ENCODE data around the genes ELP6, SMARCC1, MAP4 and TMEM89.

- PRO-cap = bidirectional peak, plus-strand start at chr3:47513513, minus-strand start at chr3:47513395; bidirectional peak, plus-strand start at chr3:47513777, minus-strand start at chr3:47513709
- RAMPAGE, long total RNA, 2 experiments = start-site peak on the minus strand in 2 of 2 experiments, at chr3:47513302-47513712 at its widest, 5 to 16 reads per replicate
These were observed at the start of gene ELP6 for GRCh38 chr3:47513137-47514144. ELP6 (minus strand) TSS chr3:47513712.

DNA sequence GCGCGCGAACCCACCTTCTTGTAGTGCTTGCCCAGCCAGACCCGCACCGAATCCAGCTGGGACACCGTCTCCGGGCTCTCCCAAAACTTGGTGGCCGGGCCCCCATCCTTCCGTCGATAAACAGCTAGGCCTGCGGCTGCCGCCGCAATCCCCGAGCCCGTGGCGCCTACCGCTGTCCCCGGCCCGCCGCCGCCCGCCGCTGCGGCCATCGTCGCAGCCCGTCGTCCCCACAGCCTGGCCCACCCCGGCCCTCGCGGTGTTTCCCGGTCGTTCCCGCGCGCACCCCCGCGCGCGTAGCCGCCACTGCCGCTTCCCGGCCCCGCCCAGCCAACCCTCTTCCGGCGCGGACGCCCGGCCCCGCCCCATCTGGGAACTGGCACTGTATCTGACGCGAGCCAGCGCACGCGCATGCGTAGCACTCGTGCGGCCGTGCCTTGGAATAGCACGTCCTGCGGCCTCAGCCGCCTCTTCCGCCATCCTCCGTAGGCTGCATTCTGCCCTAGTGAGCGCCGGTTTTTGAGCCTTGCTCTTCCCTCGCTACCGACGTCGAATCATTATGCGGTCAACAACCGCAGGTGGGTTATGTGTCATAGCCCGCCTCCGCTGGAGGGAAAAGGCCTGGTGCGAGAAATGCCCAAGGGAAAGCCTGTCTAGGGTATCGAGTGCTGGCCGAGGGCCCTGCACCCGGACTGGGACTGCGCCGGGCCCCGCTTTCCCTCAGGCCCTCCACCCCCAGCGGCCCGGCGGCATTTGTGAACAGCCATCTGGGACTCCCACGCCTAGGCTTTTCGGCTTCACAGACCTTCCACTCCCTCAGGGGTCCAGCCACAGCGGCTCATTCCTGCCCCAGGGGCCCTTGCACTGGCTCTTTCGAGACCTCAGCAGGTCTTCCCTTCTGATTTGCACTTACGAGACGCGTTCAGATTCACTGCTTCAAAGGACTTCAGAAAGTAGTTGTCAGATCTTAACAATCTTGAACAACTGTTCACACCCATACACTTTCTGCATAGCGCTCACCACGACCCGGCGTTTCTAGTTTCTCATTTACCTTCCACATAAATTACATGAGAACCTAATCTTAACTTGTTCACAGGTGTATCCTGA, at the start of gene SMARCC1:
Gene SMARCC1, minus strand, starts transcription at position 305 of the 1,104 bp plus-strand sequence.
- PRO-cap = bidirectional peak, plus-strand start at position 418 of the sequence, minus-strand start at position 295 of the sequence
- RAMPAGE, long total RNA, 2 experiments = no peak in any of the 2 experiments

DNA sequence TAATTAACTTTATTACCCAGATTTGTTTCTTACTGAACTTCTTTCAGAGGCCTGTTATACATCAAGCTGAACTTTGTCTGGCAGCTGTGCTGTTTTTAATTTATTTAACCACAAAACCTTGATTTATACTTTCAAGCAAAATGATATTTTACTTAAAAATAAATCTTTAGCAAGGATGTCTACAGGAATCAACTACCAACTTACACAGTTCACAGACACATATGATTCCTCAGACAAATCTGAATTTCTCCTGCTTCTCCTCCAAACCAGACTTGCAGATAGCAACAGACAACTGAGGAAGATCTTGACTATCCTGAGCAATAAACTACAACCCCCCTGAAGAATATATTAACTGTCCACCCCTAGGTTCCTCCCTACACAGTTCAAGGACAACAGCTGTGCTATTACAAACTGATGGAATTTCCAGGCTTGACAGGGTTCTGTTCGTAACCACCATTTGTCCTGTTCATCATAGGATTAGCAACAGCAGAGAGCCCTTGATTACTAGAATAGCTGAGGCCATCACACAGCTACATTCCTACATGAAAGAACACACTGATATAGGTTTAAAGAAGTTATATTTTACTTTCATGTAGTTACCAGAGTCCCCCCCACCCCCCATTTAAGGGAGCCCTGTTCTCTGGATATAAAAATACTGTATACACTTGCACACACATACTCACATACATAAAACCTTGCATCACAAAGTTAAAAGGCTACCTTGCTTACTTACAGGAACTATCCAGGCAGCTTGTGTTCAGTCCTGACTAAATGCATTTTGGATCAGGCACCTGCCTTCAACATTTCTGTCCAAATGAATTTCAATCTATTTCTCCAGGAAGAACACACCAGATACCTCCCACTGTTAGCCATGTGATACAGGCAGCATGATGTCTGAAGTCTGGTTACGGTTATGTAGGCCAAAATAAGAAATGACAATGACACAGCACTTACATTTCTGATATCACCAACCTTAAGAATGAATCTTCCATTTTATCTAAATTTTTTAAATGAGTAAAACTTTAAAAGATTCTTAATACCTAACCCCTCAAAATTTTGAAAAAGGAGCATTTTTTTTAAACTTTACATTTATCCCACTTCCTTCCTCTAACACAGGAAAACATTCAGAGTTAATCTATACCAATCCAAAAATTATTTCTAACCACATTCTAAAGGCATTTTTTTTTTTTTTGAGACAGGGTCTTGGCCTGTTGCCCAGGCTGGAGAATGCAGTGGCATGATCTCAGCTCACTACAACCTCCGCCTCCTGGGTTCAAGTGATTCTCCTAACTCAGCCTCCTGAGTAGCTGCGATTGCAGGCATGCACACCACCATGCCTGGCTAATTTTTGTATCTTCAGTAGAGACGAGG, at the start of gene MAP4:
Gene MAP4, minus strand, starts transcription at position 816 of the 1,371 bp plus-strand sequence.
- PRO-cap = no peak
- RAMPAGE, long total RNA, 2 experiments = no peak in any of the 2 experiments

GRCh38 chr3:48421941-48422662, 7.8 kb downstream of the PLXNB1 start:
- PRO-cap = no peak
- RAMPAGE, long total RNA, 2 experiments = no peak in any of the 2 experiments

DNA sequence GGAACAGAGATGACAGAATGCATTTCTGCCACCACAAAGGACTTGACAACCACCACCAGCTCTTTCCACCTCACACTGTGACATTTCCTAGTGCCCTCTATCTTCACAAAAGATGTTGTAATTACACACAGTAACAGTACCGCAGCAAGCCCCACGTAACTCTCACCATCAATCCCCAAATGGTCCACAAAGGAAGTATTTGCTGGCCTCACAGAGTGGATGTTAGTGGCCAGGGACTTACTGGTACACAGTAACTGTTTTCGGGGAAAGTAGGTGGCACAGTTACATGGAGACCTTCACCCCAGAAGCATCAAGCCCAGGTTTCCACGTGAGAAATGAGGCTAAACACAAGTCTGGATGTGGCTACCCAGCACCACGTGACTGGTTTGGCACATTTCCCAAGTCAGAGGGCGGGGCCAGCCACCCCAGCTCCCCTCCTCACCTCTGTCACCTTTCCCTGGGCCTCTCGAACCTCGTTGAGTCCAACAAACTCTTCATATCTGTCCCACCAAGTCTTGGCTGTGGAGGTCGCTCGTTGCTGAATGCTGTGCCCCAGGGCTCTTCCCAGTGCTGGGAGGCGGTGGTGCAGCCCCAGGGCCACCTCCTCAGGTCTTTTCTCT, 4.6 kb upstream of the PLXNB1 start:
- PRO-cap = no peak
- RAMPAGE, long total RNA, 2 experiments = no peak in any of the 2 experiments

GRCh38 chr3:48467691-48468310, 1.8 kb downstream of the TREX1 start:
- PRO-cap = no peak
- RAMPAGE, long total RNA, 2 experiments = no peak in any of the 2 experiments

DNA sequence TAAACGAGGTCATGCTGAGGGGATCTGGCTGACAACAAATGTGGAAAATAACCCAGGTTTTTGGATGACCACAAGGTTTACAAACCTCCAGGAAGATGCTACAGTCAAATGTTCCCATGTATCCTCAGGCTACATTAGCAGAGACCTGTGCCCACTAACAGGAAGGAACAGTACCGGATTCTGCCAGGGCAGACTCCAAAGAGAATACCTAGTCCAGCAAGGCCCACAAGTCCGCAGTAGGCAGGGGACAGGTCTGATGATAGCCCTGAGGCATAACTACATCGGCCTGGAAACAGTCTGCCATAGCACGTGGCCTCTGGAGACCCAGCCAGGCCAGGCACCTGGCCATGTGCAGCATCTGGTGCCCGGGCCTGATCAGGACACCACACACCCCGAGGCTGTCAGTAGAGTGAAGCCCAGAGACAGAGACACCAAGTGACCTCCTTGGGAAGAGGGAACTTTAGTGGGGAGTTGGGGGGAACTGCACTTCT, 1.4 kb downstream of the SHISA5 start:
- PRO-cap = no peak
- RAMPAGE, long total RNA, 2 experiments = no peak in any of the 2 experiments

DNA sequence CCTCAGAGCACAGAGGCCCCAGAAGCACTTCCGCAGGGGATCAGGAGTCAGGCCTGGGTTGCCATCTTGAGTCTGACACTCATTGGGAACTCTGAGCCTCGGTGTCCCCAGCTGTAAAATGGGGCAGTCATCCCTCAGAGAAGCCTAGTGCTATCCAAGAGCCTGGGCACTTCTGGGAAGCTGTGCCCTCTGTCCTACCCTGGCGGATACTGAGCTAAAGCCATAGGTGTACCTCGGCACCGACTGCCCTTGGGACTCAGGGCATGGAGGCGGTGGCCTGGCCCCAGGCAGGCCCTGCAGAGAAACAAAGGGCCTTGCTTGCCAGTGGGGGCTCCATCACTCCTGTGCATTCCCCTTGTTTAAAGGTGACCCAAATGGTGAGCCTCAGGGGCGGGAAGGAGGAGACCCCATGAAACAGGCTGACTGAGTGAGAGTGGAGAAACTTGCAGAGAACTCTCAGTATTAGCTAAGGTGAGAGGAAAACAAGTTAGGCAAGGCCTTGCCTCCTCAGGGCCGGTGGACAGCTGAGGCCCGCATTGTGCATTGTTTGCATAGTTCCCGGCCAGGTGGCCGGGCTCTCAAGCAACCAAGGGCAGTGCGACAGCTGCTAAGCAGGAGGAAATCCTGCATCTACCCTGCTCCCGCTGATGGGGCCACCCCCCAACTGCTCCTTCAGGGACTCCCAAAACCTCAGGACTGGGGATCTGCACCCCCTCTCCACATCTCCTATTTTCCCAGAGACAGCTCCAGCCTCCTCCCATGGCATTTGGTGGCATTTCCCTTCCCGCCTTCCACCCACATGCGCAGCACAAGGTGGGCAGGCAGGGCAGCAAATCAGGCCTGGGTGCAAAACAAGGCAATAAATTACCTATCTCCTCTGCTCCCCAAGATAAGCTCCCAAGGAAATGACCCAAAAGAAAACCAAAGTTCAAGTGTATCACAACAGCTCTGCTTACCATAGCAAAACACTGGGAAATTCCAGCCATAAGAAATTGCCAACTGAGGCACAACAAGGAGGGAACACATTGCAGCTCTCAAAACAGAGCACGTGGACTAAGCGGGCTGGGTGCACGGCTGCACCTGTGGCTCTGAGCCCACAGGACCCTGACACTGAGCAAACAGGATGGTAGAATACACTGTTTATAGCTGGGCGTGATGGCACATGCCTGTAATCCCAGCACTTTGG, 4.2 kb downstream of the PFKFB4 start:
- PRO-cap = no peak
- RAMPAGE, long total RNA, 2 experiments = no peak in any of the 2 experiments

- PRO-cap = no peak
- RAMPAGE, long total RNA, 2 experiments = start-site peak on the minus strand in 1 of 2 experiments, at chr3:48570878-48571313 at its widest, 19 to 114 reads per replicate
These were observed 7.2 kb upstream of the UCN2 start for GRCh38 chr3:48570545-48571493.

GRCh38 chr3:48597785-48598102, 2.6 kb upstream of the COL7A1 start:
- PRO-cap = no peak
- RAMPAGE, long total RNA, 2 experiments = no peak in any of the 2 experiments

DNA sequence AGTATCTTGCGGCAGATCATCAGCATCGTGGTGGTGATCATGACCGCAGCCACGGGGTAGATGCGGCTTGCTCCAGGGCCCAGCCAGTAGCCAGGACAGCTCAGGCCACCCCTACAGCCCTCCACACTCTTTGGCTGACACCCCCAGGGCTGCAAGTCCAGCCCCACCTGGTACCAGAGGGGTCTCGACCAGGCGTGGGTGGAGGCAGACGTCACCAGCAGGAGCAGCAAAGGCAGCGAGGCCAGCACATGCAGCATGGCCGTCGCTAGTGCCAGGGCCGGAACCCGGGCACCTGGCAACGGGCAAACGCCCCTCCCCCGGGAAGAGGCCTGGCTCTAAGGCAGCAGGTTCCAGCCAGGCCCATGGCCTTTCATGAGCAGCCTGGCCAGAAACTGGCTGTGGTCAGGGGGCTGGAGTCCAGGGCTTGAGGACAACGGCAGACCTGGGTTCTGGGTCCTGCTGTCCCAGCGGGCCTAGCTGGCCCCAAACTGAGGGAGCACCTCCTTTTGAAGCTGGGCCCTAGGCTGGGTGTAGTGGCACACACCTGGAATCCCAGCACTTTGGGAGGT, at the start of gene TMEM89:
Gene TMEM89, minus strand, starts transcription at position 270 of the 569 bp plus-strand sequence.
- PRO-cap = no peak
- RAMPAGE, long total RNA, 2 experiments = no peak in any of the 2 experiments

- PRO-cap = no peak
- RAMPAGE, long total RNA, 2 experiments = no peak in any of the 2 experiments
These were observed 10.9 kb downstream of the CELSR3 start for GRCh38 chr3:48651867-48652169.

DNA sequence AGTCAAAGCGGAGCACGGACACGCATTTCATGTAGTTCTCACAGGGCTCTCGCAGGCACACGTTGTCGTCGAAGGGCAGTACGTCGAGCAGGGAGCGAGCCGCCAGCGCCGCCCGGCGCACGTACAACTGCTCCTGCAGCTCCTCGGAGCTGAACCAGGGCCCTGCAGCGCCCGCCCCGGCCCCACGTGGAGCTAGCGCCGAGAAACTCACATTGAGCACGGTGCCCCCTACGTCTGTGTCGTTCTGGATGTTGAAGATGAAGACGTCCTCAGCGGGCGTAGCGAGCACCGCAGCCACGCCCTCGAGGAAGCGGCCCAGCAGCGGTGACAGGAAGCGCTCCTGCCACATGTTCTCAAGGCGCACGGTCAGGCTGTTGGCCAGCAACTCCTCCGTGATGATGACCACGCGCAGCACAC, 5.8 kb downstream of the CELSR3 start:
- PRO-cap = no peak
- RAMPAGE, long total RNA, 2 experiments = no peak in any of the 2 experiments

GRCh38 chr3:48702310-48702939, 14.6 kb downstream of the IP6K2 start:
- PRO-cap = no peak
- RAMPAGE, long total RNA, 2 experiments = no peak in any of the 2 experiments

DNA sequence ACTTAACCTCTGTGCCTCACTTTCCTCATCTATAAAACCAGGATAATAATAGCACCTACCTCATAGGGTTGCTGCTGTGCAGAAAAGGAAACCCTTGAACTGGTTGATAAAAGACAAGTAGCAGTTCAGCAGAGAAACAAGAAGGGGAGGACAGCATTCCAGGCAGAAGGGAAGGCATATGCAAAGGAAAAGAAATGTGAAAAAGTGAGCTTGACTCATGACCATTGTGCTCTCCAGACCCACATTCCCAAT, 27.1 kb downstream of the PRKAR2A start:
- PRO-cap = no peak
- RAMPAGE, long total RNA, 2 experiments = no peak in any of the 2 experiments

- PRO-cap = no peak
- RAMPAGE, long total RNA, 2 experiments = no peak in any of the 2 experiments
These were observed 1.2 kb upstream of the PRKAR2A start for GRCh38 chr3:48848818-48849383.

DNA sequence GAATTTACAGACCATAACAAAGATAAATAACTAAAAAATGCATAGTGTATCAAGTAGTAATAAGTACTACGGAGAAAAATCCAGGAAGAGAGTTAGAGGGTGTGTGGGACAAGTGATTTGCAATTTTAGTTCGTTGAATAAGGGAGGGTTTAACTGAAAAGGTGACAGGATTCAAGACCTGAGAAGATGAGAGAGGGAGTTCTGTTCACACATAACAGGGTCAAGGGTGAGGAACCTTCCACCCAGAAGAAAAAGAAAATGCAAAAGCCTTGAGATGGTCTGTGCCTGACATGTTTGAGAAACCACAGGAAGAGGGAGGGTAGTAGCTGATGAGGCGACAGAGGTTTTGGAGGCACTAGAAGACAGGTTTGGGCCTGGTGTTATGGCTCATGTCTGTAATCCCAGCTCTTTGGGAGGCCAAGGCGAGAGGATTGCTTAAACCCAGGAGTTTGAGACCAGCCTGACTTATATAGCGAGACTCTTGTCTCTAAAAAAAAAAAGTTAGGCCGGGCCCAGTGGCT, 589 bp upstream of the SLC25A20 start:
- PRO-cap = no peak
- RAMPAGE, long total RNA, 2 experiments = no peak in any of the 2 experiments

- PRO-cap = bidirectional peak, plus-strand start at chr3:48989885, minus-strand start at chr3:48989736
- RAMPAGE, long total RNA, 2 experiments = no peak in any of the 2 experiments
These were observed 434 bp upstream of the P4HTM start for GRCh38 chr3:48989619-48989994.

DNA sequence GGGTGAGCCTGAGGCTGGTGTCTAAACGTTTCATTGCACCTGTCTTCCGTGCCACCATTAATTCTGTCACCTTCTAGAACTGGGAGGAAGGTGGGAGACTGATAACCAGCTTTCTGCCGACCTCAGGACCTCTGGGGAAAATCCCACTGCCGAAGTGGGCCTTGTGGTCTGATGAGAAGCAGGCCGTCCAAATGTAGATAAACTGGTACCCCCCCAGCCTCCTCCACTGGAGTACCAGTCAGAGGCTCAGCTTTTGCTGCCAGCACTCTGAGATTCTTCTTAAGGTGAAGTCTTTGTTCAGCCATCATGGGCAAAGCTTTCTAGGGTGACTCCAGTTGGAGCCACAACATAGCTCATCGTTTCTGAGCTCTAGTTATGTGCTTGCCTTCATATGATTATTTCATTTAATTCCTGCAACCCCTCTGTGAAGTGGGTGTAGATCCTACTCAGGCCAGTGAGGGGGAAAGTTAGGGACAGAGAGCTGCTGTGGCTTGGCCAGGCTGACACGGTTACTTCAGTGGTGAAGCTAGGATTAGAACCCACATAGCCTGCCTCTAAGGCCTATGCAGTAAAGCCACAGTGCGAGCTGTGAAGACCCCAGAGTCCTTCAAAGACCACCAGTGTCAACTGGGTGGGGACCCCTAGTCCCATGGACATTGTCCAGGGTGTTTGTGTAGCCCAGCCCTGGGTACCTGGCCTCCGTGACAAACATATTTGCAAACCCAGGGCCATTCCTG, 1.3 kb downstream of the P4HTM start:
- PRO-cap = no peak
- RAMPAGE, long total RNA, 2 experiments = no peak in any of the 2 experiments

GRCh38 chr3:49021155-49021599, 744 bp upstream of the NDUFAF3 start:
- PRO-cap = bidirectional peak, plus-strand start at chr3:49021673, minus-strand start at chr3:49021505
- RAMPAGE, long total RNA, 2 experiments = no peak in any of the 2 experiments

Data from lower leg skin (tissue), 2 donors.